ENCODE measurements around a stretch of chr14.

DNA sequence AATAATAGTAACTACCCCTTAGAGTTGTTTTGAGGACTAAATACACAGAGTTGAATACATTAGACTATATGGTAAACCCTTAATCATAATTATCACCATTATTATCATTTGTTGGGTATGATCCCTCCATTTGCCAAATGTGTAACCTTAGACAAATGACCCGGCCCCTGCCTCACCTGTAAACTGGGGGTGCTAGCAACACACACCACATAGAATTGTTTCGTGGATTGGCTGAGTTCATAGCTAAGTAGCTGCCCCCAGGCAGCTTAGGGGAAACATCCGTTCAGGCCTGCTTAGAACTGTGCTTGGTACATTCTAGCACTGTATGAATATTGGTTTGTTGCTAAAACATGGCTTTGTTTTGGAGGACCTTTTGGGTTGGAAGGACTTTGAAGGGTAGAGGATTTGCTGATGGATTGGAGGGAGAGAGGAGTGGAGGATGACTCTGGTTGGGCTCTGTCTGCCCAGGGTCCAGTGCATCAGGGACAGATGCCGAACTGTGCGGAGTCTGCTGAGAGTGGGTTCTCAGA lies 2.0 kb downstream of the RIN3 start:
- PRO-cap = no peak
- CAGE, long polyA plus RNA = no peak

DNA sequence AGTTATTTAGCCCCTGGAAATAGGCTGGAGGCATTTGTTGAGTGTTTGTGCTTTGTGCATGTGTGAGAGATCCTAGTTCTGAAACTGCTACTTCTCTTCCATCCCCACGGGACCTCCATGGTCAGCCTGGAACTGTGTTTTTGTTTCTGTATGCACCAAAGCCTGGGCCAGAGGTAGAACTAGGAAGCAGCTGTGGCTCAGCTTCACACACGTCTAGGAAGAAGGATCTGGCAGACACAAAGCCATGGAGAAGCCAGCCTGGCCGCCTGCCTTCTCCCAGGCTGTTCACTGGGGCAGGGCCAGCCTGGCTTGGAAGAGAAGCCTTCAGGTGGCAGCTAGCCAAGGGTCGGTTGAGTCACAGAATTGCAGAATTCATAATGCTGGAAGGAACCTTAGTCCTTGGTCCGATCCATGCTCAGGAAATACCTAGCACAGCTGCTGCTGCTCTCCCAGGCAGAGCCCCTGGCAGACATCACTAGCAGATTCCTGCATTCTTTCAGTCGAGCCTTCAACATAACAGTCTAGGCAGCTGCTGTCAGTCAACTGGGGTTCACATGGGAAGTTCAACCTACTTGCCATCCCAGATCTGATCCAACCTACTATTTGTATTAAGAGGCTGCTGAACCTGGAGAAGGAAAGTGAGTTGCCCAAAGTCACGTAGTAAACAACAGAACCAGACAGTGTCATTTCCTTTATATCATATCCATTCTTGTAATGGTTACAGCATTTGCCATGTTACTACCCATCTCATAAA lies 27.1 kb downstream of the RIN3 start:
- PRO-cap = no peak
- CAGE, long polyA plus RNA = no peak

DNA sequence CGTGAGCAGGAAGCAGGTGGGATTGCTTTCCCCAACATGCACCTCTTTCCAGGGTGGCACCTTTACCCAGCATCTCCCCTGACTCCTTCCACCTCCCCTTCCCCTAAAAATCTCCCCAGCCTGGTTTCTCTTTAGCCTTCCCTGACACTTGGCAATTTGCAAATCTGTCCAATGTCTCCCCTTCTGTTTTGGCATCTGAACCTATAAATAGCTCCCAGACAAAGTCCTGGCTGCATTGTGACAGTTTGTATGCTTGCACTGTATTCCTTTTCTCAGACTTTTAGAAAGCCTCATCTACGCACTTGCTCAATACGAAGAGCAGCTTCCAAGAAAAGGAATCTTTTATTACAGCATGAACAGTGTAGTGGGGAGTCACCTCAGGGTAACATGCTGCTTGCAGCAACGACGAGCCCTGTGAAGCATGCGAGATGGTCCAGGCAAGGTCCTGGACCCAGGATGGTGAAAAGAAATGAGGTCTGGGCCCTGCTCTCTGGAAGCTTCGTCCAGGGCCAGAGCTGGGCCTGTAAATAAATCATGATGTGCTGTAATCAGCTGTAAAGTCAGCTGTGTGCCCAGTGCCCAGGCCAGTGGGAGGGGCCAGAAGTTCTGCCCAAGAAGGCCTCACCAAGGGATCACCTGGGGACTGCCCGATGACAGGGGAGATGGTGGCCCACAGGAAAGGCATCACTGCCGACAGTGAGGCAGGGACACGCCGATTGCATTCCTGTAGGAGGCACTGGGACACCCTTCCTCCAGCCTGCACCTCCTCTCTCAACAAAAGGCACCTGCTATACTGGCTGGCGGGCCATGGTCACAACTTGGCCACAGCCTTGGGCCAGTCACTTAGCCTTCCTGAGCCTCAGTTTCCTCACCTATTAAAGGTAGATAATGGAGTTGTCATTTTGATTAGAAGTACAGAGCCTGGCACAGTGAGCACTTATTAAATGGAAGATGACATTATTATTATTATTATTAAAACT lies 88.4 kb downstream of the RIN3 start:
- PRO-cap = no peak
- CAGE, long polyA plus RNA = no peak

DNA sequence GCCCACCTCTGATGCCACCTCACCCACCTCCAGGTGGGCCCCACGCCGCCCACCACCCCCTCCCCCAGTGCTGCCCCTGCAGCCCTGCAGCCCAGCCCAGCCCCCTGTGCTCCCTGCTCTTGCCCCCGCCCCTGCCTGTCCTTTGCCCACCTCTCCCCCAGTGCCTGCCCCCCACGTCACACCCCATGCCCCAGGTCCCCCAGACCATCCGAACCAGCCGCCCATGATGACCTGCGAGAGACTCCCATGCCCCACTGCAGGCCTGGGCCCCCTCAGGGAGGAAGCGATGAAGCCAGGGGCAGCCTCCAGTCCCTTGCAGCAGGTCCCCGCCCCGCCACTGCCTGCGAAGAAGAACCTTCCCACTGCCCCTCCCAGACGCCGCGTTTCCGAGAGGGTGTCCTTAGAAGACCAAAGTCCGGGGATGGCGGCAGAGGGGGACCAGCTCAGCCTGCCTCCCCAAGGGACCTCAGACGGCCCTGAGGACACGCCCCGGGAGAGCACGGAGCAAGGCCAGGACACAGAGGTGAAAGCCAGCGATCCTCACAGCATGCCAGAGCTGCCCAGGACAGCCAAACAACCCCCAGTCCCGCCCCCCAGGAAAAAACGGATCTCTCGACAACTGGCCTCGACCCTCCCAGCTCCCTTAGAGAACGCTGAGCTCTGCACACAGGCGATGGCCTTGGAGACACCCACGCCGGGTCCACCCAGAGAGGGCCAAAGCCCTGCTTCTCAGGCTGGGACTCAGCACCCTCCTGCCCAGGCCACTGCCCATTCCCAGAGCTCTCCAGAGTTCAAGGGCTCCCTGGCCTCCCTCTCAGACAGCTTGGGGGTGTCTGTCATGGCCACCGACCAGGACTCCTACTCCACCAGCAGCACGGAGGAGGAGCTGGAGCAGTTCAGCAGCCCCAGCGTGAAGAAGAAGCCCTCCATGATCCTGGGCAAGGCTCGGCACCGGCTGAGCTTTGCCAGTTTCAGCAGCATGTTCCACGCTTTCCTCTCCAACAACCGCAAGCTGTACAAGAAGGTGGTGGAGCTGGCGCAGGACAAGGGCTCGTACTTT lies 96.3 kb downstream of the LGMN start:
- PRO-cap = unidirectional peak, plus-strand start at position 411 of the sequence
- CAGE, long polyA plus RNA = start-site peak on the plus strand centred at position 215 of the sequence, 44 bp wide, 22 and 21 reads in 2 replicates; start-site peak on the plus strand centred at position 393 of the sequence, 42 bp wide, 256 and 253 reads in 2 replicates; start-site peak on the plus strand centred at position 518 of the sequence, 71 bp wide, 36 and 34 reads in 2 replicates

DNA sequence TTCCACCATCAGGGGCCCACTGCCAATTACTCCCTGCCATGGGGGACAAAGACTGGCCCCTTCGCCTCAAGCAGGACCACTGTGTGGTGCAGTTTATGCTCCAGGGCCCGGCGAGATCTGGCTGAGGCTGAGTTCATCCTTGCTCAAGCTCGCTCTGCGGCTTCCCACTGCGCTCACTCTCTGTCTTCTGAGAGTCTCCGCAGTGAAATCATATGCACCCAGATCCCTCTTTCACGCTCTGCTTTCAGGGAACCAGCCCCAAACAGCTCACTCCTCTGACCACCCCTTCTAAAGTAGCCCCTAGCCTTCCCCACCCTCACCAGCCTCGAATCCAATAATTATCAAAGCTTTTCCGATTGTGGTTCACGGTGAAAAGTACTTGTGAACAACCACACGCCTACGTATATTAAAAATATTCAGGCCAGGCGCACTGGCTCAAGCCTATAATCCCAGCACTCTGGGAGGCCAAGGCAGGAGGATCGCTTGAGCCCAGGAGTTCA lies 95.1 kb downstream of the LGMN start:
- PRO-cap = unidirectional peak, minus-strand start at position 119 of the sequence; unidirectional peak, minus-strand start at position 189 of the sequence
- CAGE, long polyA plus RNA = no peak

DNA sequence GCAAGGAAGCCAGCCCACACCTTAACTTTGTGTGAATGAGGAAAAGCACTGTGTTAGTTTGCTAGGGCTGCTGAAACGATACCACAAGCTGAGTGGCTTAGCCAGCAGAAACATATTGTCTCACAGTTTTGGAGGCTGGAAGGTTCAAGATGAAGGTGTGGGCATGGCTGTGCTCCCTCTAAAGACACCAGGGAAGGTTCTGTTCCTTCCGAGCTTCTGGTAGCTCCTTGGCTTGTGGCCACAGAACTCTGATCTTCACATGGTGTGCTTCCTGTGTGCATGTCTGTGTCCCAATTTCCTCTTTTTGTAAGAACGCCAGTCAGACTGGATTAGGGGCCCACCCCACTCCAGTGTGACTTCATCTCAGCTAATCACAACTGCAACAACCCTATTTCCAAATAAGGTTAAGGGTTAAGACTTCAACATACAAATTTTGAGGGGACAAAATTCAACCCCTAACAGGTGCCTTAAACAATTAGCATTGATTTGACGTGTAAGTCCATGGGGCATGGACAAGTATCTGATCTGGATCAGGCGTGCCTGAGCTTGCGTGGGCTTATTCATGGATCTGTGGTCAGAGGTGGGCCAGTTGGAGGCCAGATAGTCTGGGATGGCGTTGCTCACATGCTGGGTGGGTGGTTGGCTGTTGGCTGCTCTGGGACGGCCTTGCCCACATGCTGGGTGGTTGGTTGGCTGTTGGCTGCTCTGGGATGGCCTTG lies 88.6 kb downstream of the LGMN start:
- PRO-cap = no peak
- CAGE, long polyA plus RNA = no peak

GRCh38 chr14:92694315-92695072 lies 53.9 kb downstream of the LGMN start:
- PRO-cap = no peak
- CAGE, long polyA plus RNA = no peak

DNA sequence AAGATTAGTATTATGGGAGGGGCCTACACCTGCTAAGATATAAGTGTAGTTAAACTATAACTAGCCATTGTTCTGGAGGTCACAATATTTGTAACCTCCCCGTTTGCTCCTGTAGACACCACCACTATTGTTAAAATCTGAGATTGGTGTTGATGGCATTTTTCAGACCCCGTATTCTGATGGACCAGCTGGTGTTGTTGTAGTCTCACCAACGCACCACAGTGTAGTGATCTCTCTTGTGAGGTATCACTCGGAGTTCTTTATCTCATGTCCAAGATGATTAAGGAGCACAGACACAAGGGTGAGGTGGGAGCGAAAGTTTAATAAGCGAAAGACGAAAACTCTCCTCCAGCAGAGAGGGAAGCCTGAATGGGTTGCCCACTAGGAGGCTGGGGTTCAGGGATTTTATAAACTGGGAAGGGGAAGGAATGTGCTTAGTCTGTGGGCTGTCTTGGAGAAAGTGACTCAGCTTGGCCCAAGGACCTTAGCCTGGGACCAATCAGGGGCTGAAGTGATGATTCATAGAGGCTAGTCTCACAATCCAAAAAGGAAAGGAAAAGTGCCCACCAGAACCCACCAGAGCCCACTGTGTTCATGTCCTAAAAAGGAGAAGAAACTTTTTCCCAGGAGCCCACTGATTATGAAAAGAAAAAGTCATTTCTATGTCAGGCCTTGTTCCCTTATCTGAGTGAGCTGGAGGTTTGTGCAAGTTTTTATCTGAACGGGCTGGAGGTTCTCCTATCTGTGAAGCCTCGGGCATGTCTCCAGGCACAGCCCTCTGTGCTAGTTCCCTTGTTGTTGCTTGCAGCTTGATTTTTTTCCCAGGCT lies 8.5 kb upstream of the GOLGA5 start:
- PRO-cap = no peak
- CAGE, long polyA plus RNA = no peak

DNA sequence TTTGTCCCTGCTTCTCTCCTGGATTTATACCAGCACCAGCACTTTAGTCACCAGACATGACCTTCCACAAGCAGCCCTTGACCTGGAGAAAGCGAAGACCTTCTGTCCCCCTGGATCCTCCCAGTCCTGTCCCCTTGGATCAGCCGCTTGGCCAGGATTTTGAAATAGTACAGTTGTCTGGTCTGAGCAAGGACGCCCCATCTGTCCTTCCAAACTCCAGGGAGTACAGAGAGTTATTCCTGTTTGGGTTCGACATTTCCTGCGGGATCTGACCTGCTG lies 45.1 kb upstream of the CHGA start:
- PRO-cap = no peak
- CAGE, long polyA plus RNA = no peak

- PRO-cap = no peak
- CAGE, long polyA plus RNA = no peak
Measured at GRCh38 chr14:92927505-92927735, 4.5 kb downstream of the CHGA start.

- PRO-cap = no peak
- CAGE, long polyA plus RNA = no peak
Measured at GRCh38 chr14:92931185-92931825, 8.4 kb downstream of the CHGA start.

- PRO-cap = no peak
- CAGE, long polyA plus RNA = no peak
Measured at GRCh38 chr14:92952768-92953457, 30.0 kb downstream of the CHGA start.

DNA sequence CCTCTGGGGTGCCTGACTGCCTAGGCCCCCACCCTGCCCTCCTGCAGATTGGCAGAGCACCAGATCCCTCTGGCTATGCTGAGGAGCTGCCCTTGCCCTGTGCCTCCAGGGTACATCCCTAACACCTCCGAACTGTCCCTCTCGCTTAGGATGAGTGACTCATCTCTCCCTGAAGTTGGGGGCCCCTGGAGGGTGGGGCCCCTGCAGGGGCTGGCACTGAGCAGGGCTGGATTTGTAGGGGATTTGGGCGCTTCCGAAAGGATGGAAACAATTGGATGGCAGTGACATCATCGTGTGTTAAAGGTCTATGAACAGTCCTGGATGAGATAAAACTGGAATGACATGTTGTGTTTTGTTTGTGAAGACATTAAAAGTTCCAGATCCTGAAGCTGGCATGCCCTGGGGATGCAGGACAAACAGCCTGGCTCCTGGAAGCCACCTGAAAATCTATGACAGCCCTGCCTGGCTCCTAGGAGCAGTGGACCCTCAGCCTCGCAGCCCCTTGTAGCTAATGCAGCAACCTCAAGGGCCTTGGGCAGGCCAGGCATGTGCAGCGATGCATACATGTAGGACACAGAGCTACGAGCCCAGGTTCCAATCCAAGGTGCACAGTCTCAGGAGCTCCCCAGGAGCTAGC lies 51.2 kb downstream of the CHGA start:
- PRO-cap = no peak
- CAGE, long polyA plus RNA = no peak

- PRO-cap = no peak
- CAGE, long polyA plus RNA = no peak
Measured at GRCh38 chr14:92993065-92994073, 70.4 kb downstream of the CHGA start.

DNA sequence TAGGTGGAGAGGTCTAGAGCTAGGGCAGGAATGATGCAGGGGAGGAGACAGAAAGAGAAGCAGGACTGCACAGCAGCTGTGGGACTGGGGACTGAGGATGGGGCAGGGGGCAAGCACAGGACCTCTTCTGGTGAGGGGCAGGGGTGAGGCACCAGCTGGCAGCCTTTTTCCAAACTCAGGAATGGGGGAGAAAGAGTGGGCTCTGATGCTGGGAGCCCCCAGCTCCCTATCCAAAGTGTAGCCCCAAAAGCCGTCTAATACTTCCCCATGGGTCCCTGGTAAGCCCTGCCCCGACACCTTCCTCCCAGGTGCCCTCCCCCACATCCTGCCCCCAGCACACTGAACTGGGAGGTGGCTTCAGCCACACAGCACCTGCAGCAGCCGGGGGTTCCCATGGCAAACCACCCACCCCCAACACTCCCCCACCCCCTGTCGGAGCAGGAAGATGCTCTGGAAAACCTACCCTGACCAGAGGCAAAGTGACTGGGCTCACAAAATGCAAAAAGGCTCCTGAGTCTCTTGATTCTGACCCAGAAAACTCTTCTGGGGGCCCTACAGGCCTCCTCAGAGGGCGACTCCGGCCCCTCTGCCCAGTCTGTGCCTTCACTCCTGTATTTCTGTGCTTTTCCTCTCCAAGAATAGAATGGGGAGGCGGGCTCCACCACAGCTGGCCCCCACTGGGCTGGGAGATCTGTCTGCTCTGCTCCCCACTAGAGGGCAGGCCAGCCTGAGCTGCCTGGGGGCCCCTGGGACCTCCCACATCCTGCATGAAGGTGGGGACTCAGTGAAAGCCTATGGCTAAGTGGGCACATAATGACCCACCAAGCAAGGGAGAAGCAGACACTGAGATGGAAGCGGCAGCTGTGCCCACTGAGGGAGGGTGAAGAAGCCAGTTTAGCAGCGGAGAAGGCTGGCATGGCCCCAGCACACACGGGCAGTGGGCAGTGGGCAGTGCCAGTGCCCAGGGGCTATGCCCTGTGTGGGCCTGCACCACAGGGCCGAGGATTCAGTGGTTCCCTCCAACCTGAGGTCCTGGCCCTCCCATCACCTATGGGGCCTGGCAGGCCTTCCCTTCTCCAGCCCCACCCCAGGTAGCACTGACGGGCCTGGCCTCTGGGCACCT lies 81.5 kb downstream of the ITPK1 start:
- PRO-cap = no peak
- CAGE, long polyA plus RNA = no peak

- PRO-cap = no peak
- CAGE, long polyA plus RNA = no peak
Measured at GRCh38 chr14:93036269-93036783, 79.4 kb downstream of the ITPK1 start.

DNA sequence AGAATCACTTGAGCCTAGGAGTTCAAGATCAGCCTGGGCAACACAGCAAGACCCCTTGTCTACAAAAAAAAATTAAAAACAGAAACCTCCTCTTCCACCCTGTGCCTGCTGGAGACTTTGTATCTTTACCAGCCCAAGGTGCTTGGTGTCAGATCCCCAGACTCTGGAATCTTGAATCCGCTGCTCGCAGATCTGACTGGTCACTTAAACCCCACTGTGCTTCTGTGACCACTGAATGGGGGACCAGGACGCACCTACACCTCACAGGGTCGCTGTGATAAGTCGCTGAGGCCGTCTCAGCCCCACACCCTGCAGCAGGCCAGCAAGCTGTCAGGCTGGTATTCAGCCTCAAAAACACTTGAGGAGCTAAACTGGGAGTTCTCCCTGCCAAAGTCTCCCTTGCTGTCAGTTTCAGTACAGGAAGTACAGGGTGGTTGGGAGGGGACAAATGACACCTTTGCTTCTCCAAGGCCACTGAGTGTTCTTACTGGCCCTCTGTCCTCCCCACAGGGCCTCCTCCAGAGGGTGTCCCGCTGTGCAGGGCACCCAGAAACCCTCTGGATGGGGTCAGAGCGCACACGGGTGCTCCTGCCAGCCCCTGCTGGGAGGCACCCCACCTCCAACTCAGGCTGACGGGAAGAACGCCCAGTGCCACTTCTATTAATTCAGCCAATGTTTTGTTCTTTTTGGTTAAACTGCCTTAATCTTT lies 76.2 kb downstream of the ITPK1 start:
- PRO-cap = no peak
- CAGE, long polyA plus RNA = no peak

DNA sequence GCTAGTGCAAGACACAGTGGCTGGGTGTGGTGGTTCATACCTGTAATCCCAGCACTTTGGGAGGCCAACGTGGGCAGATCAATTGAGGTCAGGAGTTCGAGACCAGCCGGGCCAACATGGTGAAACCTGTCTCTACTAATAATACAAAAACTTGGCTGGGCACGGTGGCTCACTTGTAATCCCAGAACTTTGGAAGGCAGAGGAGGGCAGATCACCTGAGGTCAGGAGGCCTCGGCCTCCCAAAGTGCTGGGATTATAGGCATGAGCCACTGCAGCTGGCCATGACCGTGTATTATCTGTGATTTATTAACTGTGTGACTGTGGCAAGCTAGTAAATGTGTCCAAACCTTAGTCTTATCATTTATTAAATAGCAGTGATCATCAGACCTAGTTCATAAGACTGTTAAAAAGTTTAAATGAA lies 7.1 kb upstream of the ITPK1 start:
- PRO-cap = no peak
- CAGE, long polyA plus RNA = no peak

- PRO-cap = no peak
- CAGE, long polyA plus RNA = no peak
Measured at GRCh38 chr14:93138300-93138607, 22.5 kb upstream of the ITPK1 start.

DNA sequence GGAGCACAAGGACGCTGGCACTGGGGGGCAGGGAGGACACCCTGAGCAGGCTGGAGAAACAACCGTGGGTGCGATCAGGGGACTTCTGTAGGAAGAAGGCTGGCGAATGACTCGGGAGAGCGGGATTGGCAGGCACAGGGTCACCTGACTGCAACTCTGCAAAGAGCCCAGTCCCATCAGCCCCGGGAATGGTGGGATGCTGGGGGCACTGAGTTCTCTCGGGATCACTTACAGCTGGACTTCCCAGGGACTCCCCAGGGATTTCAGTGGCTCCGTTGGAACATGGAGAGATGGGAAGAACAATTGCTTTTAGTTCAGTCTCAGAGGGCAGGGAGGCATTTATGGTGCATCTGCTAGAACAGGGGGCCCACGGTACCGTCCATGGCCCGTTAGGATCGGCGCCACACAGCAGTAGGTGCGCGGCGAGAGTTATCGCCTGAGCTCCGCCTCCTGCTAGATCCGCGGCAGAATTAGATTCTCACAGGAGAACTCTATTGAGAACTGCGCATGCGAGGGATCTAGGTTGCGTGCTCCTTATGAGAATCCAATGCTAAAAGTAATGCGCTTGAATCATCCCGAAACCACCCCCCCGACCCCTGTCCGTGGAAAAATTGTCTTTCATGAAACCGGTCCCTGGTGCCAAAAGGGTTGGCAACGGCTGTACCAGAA lies 24.4 kb downstream of the UBR7 start:
- PRO-cap = no peak
- CAGE, long polyA plus RNA = no peak